HGPS cell (cell line): ENCODE measurements around a stretch of chr14.

GRCh38 chr14:60247794-60248275 is 1.2 kb upstream of the PPM1A start:
- RRBS = no CpG with 5 or more reads among the region's 12 CpGs

- RRBS = 9% methylated on average over 19 of the region's 65 CpGs
Measured at GRCh38 chr14:60327272-60328509, 78.7 kb downstream of the PPM1A start.

GRCh38 chr14:60397648-60397987 is 88.2 kb downstream of the C14orf39 start:
- RRBS = no CpG with 5 or more reads among the region's 23 CpGs

GRCh38 chr14:60485114-60485431 is 790 bp downstream of the C14orf39 start:
- RRBS = 10% methylated on average over 7 of the region's 16 CpGs

DNA sequence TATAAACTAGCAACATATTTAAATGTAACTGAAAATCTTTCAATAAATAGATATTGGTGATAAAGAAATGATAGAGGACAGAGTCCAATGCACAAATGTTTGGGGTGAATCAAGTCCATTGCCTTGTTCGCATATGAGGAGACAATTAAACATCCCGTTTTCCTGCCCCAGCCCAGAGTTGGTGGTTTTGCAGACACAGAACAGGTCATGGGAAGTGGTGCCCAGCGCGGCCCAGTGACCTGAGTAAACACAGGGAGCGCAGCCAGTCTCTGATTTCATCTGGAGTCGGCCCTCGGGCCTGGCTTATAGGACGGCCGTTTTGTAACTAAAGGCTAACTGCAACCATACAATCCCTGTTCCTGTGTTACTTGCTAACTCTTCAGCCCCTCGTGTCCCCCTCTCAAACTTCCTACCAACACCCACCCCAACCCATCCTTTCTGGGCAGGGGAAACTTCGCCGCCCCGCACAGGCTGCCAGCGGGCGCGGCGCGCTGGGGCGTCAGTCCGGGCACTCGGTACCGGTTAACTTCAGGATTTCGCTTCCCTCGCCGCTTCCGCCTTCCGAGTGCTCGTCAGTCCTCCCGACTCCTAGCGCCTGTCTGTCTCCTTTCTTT is 2.2 kb downstream of the SIX1 start:
- RRBS = no CpG with 5 or more reads among the region's 30 CpGs

- RRBS = no CpG with 5 or more reads among the region's 5 CpGs
Measured at GRCh38 chr14:60736479-60737257, 2.1 kb downstream of the MNAT1 start.

DNA sequence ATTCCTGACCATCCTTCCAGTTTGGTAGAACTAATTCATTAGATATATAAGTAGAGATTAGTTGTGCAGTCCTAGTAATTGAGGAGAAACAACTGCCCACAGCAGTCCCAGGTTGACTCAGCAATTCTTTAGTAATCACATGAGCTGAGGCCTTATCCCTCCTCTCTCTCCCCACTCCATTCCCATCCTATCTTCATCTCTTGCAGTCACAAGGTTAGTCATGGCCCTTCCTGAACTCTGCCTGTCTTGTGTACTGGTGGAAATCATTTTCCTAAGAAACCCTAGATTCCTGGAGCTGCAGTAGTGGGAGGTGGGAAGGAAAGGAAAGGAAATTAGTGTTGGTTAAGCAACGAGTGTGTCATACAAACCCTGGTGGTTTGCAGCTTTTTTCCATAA is 984 bp downstream of the SLC38A6 start:
- RRBS = no CpG with 5 or more reads among the region's 1 CpG

- RRBS = no CpG with 5 or more reads among the region's 18 CpGs
Measured at GRCh38 chr14:61103146-61104478, 122.6 kb downstream of the SLC38A6 start.

GRCh38 chr14:61125930-61126600 is 145.0 kb downstream of the SLC38A6 start:
- RRBS = no CpG with 5 or more reads among the region's 10 CpGs

- RRBS = no CpG with 5 or more reads among the region's 8 CpGs
Measured at GRCh38 chr14:61323045-61323649, 1.8 kb downstream of the PRKCH start.

GRCh38 chr14:61341190-61341668 is 19.9 kb downstream of the PRKCH start:
- RRBS = no CpG with 5 or more reads among the region's 1 CpG

DNA sequence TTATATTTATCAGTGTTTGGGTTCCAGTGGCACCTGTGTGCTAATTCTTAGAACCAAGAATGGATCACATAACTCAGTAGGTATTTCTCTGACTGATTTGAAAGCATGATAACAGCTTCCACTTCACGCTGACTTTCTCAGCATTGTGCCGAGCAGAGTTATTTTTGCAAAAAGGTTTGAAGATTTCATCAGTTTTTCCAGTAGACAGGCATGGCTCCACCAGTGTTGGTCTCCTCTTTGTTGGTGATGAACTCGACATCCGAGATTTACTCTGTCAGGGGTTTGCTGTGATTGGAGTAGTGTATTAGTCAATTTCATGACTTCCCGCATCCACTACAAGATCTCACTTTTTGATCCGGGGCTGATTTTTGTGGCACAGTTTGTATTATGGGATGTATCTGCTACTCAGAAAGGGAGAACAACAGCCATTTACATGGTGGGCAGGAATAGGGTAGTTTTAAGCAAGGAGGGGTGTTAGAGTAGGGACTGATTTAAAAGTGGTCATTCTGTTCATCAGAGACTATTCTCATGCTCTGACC is 85.3 kb downstream of the PRKCH start:
- RRBS = no CpG with 5 or more reads among the region's 6 CpGs

GRCh38 chr14:61444230-61444585 is 122.8 kb downstream of the PRKCH start:
- RRBS = no CpG with 5 or more reads among the region's 4 CpGs

DNA sequence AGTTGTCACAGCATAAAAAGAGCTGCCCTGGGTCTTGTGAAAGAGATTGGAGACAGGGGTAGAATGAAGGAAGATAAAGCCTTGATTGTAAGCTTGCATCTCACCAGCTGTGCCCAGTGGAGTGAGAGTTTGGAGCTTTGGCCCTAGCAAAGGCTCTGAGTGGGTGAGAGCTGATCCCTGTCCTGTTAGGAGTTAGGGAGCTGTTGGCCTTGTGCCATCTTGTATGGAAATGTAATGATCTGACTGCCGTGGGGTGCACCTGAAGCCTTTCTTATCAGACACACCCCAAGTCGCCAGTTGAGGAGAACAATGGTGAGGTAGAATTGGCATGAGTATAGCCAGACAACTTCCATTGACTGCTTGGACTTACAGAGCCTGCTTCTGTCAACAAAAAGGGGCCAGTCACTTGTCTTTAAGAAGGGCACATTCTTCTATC is 130.1 kb downstream of the PRKCH start:
- RRBS = no CpG with 5 or more reads among the region's 2 CpGs

DNA sequence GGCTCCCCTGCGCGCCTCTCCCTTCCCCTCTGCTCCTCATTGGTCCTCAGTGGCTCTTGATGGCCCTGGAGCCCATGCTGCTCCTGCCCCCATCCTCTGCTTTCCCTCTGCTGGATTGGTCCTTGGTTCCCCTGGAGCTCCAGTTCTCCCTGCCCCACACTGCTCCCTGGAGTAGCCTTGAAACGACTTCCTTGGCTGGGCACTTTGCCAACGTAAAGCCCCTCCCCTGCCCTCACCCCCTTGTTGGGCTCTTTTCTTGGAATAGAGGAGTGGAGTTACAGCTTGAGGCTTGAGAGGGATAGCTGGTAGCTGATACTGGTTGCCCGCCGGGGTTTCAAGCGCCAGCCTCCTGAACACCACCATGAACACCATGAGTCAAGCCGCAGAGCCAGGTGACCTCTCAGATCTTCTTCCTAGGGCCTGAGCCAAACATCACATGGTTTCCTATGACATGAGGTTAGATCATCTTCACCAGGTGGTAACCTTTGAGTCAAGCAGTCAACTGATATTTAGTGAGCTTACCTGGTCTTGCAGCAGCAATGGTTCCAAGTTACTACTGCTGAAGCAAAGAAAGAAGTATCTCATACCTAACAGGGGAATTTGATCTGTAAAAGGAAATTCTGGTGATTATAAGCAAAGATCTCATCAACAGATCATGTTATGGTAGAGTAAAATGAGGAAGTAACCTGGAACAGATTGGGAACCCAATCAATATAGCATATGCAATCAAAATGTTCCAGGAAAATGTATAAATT is 139.9 kb downstream of the PRKCH start:
- RRBS = no CpG with 5 or more reads among the region's 8 CpGs

- RRBS = no CpG with 5 or more reads among the region's 9 CpGs
Measured at GRCh38 chr14:61471970-61472803, 150.8 kb downstream of the PRKCH start.

DNA sequence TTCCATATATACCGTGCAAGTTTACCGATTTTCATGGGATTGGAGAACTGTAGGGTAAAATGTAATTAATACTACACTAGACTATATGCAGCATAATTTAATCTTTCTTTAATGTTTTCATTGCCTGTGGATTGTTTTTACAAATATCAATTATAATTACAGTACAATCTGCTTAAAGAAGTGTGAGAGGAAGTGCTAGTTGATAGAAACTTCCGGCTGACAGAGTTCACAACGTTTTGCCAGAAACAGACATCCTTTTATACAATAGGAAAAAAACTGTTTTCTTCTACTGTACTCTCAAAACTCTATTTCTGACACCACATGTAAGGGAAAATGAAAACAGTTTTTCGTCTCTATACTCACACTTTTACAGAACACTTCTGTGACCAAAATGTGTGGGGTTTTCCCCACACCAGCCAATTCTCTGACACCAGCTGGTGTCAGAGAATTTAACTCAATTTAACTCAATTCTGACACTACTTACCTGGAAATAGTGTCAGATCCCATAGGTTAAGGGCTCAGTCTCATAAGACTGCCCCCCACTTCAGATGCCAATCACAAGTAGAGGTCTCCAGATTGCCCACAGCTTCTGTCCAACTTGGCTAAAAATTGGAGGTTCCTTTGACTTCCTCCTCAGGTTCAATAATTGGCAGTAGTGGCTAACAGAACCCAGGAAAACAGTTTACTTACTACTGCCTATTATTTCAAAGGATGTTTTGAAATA is 24.2 kb upstream of the HIF1A start:
- RRBS = no CpG with 5 or more reads among the region's 5 CpGs

DNA sequence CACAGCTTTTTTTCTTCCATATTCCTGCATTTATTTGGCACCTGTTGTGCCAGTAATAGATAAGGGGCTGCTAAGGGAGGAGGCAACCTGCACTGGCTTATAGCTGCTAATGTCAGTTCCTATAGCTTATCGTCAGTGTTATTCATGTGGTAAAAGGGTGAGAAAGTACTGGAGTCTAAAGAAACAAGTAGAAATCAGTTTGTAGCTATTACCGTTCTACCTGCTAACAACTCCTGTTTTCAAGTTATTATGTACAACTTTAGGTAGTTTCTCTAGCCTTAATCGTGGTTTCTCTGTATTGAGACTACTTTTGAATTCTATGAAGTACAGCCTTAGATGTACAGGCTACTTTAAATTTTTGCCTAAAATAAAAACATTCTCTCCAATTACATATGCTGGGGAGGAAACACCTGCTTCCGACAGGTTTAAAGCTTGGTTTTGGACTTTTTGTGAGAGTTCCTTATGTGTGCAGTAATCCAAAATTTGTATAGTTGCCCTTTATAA is 24.5 kb downstream of the HIF1A start:
- RRBS = no CpG with 5 or more reads among the region's 4 CpGs

DNA sequence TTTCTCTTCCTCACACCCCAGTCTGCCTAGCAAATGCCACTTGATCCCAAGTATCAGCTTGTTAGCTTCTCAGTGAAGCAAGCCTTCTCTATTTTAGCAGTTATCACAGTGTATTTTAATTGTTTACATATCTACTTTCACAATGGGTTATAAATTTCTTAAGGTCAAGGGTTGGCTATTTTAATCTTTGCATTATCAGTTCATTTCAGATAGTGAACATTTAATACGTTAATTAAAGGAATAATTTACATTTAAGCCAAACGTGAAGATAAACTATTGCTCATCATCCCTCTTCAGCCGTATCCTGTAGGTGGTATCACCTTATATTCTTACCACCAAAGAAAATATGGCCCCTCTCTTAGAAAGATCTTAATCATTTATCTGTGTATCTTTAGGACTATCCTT is 26.8 kb upstream of the SNAPC1 start:
- RRBS = no CpG with 5 or more reads among the region's 3 CpGs

DNA sequence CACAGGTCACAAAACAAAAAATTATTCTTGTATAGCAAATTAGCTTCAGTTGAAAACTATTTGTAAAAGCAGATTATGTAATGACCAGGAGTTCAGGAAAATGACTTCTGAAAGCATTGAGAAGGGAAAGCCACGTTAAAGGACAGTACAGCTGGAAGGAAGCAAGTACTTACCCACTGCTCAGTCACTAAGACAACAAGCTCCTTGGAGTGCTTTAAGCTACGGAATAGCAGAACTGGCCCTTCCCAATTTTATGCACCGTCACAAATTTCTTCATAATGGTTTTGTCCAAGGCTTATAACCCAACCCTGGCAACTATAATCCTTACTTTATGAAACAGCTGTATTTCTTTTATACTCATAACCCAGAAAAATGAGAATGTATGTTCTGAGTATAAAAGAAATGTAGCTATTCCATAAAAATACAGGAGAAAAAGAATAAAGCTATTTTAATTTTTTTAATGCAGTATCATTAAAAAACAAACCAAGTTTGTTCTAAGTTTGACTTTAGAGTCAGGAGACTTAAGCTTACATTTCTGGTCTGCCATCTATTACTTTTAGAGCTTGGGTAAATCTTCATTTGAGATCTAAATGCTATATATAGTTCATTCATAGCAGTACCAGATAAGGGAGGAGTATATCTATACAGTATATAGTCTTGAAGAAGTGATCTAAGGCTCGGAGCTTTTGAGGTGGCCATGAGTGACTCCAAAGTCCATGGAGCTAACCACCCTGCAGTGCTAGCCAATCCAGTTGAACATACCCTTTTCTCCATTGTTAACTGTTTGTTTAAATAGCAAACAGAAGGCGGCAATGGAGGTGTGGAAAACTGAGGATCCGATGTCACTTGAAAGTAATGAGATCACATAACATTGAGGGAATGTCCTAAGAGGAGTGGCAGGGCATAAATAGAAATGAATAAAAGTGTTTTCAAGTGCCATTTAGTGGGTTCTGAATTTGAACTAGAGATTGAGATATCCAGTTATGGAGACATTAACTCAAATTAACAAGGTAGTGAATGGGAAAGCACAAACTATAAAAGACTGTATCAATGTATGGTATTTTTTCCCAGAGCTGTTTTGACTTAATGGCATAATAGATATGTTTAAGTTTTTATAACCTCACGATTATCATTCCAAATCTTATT is 12.6 kb upstream of the SNAPC1 start:
- RRBS = no CpG with 5 or more reads among the region's 7 CpGs